Kidney epithelial cell (primary cell): Measurements from ENCODE around the genes EPS8L3 and KCNA10.

- RAMPAGE, long total RNA = no peak
- RRBS = 3% methylated on average over 4 of the region's 14 CpGs
These were observed 396 bp downstream of the AMIGO1 start for GRCh38 chr1:109509216-109509445.

GRCh38 chr1:109606060-109606927, 13.1 kb downstream of the GNAT2 start:
- RAMPAGE, long total RNA = no peak
- RRBS = no CpG with 5 or more reads among the region's 13 CpGs

DNA sequence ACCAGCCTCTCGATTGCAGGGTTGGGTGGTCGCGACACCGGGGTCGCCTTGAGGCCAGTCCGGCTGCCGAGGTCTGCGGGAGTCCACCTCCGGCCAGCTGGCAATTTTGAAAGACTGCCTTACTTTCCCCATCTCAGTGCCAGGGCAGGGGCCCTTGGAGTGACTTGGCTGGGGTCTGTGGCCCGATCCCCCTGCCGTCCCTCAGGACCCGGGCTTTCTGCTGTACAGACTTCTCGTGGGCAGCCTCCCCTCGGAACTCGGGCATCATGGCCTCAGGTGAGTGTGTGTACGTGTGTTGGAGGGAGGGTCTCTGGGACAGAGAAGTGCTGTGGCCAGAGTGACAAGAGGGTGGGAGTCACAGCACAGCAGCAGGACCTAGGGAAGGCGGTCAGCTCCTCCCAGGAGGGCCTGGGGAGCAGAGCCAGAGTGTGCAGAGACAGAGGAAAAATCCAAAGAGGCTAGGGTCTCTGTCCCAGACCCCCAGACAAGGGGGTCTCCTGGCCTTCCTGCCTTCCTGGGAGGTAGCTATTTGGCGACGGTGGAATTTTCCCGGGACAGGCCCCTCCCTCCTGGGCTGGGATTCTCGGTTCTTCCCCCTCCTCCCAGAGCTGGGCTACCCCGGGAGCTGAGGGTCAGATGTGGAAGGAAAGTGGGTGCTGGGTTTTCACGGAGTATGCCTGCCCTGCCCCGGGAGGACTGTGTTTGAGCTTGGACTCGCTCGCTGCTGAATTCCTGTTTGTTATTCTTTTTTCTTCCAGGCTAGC, 548 bp downstream of the AMPD2 start:
- RAMPAGE, long total RNA = no peak
- RRBS = 2% methylated on average over 5 of the region's 26 CpGs

DNA sequence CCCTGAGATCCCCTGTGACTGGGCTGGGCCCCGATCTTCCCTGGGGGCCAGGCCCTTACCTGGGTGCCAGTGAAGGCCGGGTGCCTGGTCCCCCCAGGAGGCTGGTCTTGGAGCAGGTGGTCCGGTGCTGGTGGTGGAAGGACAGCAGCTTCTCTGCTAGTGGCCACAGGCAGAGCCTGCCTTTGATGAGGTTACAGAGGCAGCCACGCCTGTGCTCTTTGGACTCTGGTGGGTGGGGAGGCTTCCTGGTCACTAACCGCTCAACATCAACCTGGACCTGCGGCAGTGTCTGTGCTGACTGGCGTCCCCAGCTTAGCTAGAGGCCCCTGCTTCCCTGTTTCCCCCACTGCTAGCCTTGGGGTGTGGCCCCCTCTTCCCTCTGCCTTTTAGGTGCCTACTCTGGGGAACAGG, at the start of gene EPS8L3:
TSS of gene EPS8L3 (minus strand) at position 161 of the 411 bp plus-strand sequence.
- RAMPAGE, long total RNA = no peak
- RRBS = 92% methylated on average over 2 of the region's 7 CpGs

- RAMPAGE, long total RNA = no peak
- RRBS = no CpG with 5 or more reads among the region's 6 CpGs
These were observed 1.1 kb upstream of the EPS8L3 start for GRCh38 chr1:109764812-109765317.

DNA sequence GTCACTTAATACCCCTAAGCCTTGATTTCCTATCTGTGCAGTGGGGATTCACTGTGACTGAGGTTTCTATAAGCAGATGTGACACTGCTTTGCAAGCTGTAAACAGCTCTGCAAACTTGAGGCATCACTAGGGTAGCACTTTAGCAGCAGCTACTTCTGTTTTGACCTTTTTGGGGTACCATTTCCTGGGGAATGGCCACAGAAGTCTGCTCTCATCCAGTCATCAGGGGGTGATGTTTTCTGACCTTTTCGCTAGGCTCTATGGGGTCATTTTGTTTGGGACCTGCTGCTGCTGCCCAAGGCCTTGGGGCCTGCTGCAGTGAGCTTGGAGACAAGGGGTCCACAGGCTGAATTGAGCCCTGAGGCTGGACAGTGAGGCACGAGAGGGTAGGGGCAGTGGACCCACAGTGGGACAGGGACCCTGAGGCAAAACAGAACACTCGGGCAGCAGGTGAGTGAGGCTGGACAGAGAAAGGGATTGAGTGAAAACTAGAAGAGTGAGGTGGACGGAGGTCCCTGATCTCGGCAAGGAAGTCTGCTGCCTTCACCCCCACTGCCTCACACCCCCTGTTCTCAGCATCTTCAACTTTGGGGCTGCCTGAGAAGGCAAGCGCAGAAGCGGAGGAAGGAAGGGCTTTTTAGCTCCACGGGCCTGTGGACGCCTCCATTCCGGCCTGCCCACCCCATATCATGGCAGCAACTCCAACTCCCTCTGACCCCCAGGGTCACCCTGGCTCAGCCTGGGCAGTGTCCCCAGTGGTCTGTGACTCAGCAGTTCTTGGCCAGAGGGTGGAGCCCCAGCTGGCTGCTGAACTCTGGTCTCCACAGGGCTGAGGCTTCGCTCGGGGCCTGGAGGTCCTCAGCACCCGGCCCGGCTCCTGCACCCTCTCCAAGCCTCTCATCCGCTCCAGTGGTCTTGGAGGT, 59.8 kb upstream of the EPS8L3 start:
- RAMPAGE, long total RNA = no peak
- RRBS = no CpG with 5 or more reads among the region's 15 CpGs

- RAMPAGE, long total RNA = no peak
- RRBS = no CpG with 5 or more reads among the region's 2 CpGs
These were observed 10.1 kb upstream of the CSF1 start for GRCh38 chr1:109900679-109900879.

- RAMPAGE, long total RNA = no peak
- RRBS = 7% methylated on average over 3 of the region's 35 CpGs
These were observed 17.7 kb downstream of the UBL4B start for GRCh38 chr1:110129823-110130525.

GRCh38 chr1:110209369-110209810, 724 bp upstream of the KCNC4 start:
- RAMPAGE, long total RNA = no peak
- RRBS = no CpG with 5 or more reads among the region's 15 CpGs

DNA sequence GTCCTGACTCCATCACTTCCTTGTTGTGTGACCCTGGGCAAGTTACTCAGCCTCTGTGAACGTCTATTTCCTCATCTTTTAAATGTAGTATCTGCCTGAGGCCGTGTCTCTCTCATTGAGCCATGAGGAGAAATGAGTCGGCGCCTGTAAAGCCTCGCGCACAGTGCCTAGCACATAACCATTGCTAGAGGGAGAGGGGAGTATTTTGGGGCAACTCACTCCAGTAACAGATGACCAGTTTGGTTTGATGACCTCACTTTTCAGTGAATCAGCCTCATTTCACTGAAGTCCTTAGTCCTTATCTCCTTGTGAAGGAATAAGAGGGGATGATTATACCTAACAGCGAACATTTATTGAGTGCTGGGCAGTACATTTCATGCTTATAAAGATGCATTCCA, 25.7 kb downstream of the KCNC4 start:
- RAMPAGE, long total RNA = no peak
- RRBS = no CpG with 5 or more reads among the region's 7 CpGs

- RAMPAGE, long total RNA = no peak
- RRBS = no CpG with 5 or more reads among the region's 14 CpGs
These were observed 33.0 kb downstream of the KCNC4 start for GRCh38 chr1:110242837-110243762.

DNA sequence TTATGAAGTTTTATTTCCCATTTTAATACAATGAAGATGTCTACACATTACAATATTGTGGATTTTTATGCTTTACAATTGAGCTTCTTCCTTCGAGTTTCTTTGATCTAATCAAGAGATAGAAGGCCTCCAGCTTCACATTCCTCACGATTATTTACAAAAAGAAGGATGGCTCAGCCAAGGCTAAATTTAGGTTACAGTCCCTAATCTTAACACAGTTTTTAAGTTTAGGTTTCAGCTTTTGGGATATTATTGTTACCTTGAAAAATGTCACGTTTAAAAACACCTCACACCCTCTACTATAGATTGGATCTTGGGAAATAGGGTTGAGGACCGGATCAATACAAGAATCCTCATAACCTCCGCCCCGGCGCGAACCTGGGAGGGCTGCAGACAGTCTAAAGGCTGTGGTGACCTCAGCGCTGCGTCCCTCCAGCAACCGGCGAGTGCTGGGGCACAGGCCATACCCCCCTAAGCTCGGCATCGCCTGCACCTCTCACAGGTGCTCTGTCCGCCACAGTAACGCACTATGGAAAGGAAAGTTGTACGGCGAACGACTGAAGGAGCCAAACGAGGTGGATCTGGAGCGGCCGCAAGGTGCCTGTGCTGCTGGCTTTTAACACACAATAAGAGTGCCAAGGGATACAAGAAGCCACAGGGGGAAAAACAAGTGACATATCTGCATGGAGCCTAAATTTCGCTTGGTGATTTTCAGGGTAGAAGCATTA, 1.6 kb upstream of the RBM15 start:
- RAMPAGE, long total RNA = no peak
- RRBS = 2% methylated on average over 6 of the region's 23 CpGs

GRCh38 chr1:110421053-110421503, 13.6 kb upstream of the LAMTOR5 start:
- RAMPAGE, long total RNA = no peak
- RRBS = no CpG with 5 or more reads among the region's 2 CpGs

DNA sequence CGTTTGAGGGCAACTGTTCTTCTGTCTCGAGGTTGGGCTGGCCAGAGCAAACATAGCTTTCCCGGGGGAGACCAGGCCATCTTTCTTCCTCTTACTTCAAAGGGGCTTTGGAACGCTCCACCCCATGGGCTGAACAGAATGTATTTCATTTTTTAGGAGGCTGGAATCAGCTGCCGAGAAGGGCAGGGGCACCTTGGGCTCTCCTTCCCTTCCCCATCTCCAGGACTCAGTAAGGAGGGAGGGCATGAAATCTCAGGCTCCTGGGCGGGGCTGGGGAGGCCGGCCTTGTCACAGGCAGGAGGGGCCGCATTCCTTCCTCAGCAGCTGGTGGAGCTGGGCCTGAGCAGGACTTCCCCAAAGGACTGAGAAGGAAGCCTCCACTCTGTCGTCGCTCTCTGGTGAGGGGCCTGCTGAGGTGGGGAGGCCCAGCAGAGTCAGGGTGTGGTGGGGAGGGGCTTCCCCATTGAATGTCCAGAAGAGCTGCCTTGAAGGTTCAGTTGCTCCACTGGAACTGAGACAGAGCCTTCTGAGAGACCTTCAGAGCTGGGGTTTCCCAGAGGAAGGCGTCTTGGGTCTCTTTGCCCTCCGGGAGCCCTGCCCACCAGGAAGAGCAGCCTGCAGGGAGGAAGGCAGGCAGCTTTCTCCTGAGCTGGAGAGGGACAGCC, 11.0 kb downstream of the KCNA10 start:
- RAMPAGE, long total RNA = no peak
- RRBS = no CpG with 5 or more reads among the region's 12 CpGs

DNA sequence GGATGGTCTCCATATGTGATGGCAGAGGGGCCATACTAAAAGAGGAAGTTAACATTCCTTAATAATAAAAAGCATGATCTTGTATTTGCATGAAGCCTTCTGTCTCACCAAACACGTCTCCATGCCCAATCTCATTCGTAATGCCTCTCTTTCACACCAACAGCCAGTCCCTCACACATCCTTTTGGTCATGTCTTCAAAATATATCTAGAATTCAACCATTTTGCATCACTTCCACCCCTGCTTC, at the start of gene KCNA10:
TSS of gene KCNA10 (minus strand) at position 83 of the 246 bp plus-strand sequence.
- RAMPAGE, long total RNA = no peak
- RRBS = no CpG with 5 or more reads among the region's 2 CpGs

DNA sequence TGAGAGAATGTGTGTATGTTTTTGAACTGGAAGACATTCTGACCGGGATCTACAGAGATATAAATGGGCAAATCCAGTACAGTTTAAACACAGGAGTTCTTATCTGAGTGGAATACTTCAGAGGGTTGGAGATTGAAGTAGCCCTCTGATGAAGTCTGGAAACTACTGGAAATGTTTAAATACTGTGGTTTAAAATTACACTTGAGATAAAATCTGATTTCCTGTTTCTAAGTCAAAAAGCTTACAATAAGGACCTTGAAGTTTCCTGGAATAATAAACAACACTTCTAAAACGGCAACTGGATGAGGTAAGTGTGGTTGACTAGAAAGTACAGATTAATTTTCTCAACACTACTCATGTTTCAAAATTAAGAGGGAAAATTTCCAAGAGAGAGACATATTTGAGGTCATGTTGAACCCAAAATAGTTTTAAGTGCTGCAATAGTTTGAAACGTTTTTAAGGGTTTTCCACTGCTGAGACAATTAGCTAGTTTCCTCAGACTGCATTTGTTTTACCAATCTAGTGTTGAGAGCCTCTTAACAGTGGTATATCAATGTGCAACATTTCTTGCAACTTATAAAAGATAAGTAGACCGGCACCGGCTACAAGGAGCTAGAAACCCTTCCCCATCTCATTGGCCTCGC, 27.4 kb downstream of the KCNA3 start:
- RAMPAGE, long total RNA = no peak
- RRBS = no CpG with 5 or more reads among the region's 6 CpGs

DNA sequence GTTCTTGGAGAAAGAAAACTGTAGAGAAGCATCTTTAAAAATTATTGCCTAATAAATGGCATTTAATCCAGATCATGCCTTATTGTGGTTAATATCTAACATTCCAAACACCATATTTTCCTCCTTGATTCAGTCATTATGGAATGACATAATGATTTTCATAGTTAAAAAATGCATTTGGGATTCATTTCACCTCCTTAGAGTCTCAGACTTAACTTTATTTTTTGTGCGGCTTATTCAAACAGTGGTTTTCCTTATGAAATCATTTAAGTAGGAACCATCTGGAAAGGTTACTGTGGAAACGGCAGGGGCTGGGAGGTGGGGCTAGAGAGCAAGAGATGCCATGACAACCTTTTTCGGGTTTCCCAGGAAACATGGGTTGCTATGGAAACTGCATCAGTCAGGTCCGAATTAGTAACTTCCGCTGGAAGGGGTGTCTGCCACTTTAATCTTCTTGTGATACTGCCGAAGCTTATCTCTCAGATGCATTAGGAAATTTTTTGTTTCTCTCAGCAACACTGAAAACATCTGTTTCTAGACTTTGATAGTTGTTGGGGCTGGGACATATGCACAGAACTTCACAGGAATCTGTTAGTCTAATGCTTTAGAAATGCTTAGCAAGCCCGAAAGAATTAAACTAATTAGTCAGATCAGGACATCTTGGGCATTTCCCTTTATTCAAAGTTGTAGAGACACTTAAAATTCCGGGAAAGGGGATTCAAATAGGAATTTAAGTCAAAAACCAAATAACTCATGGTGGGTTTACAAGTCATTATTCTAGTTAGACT, 2.7 kb downstream of the KCNA3 start:
- RAMPAGE, long total RNA = no peak
- RRBS = no CpG with 5 or more reads among the region's 8 CpGs

DNA sequence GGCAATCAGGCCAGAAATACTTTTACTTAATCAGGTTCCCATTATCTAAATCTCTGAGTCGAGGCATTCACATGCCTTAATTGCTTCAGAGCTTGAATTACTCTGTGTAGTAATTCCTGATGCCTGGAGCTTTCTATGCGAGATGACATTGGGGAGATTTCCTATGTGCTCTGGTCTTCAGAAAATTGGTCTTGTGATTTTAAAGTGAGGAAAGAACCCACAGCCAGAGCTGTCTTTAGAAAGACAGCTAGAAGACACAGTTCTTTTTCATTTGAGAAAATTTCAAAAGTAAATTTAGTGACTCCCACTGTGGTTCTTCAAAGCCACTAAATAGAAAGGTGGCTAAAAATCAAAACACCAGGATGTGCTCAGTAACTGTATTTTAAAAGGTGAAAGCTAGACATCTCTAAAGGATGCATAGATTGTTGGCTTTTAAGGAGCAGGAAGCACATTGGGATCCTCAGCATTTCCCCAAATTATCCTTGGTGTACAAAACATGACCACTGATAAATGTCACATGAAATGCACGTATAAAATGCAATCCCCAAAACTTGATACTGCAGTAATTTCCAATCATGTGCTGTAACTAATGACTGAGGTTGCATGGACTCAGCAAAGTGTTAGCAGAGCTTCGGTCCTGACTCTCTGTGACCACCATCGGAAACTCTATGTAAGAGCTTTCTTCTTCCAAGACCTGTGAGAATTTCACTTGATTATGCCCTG, 634 bp downstream of the CD53 start:
- RAMPAGE, long total RNA = no peak
- RRBS = no CpG with 5 or more reads among the region's 5 CpGs

- RAMPAGE, long total RNA = no peak
- RRBS = no CpG with 5 or more reads among the region's 2 CpGs
These were observed 7.9 kb downstream of the CD53 start for GRCh38 chr1:110880630-110881445.

GRCh38 chr1:110901792-110902246, 28.9 kb downstream of the CD53 start:
- RAMPAGE, long total RNA = no peak